Fibroblast of the aortic adventitia (primary cell): ENCODE measurements around a stretch of chr18.

GRCh38 chr18:78546396-78546831, 433.2 kb upstream of the SALL3 start:
- CAGE, long polyA plus RNA = no peak

DNA sequence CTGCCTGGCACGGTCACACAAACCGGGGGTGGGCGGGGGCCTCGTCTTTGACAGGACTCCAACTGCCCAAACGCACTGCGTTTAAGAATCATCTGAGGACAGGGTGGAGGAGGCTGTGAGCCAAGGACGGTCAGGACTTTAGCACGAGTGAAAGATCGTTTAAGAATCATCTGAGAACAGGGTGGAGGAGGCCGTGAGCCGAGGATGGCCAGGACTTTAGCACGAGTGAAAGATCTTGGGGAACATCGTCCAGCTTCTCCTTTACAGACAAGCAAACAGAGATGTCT, 245.2 kb upstream of the SALL3 start:
- CAGE, long polyA plus RNA = no peak

DNA sequence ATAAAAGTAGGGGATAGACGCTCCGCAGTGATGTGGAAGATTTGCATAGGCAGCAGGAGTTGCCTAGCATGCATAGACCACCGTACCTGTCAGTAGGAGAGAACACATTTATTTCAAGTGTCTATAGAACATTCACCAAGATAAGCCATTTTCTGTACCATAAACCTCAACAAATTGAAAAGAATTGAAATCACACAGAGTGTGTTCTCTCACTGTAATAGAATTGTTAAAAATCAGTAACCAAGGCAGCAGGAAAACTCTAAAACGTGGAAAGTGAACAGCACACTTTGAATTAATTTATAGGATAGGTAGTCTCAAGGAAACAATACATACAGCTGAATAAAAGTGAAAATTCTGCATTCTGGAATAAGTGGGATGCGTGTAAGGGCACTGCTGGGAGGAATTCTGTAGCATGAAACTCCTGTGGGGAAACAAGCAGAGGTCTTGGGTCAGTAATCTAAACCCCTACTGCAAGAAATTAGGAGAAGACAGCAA, 78.1 kb downstream of the ATP9B start:
- CAGE, long polyA plus RNA = no peak

GRCh38 chr18:79343612-79344489, 51.9 kb upstream of the NFATC1 start:
- CAGE, long polyA plus RNA = no peak

GRCh38 chr18:79396677-79396983, 900 bp downstream of the NFATC1 start:
- CAGE, long polyA plus RNA = no peak

- CAGE, long polyA plus RNA = no peak
These were observed 7.9 kb downstream of the NFATC1 start for GRCh38 chr18:79403125-79404494.

- CAGE, long polyA plus RNA = no peak
These were observed 40.1 kb downstream of the NFATC1 start for GRCh38 chr18:79435870-79436290.

- CAGE, long polyA plus RNA = no peak
These were observed 62.7 kb downstream of the NFATC1 start for GRCh38 chr18:79458312-79458942.

- CAGE, long polyA plus RNA = no peak
These were observed 69.6 kb downstream of the NFATC1 start for GRCh38 chr18:79464871-79466183.

- CAGE, long polyA plus RNA = no peak
These were observed 90.1 kb downstream of the NFATC1 start for GRCh38 chr18:79485788-79486358.

DNA sequence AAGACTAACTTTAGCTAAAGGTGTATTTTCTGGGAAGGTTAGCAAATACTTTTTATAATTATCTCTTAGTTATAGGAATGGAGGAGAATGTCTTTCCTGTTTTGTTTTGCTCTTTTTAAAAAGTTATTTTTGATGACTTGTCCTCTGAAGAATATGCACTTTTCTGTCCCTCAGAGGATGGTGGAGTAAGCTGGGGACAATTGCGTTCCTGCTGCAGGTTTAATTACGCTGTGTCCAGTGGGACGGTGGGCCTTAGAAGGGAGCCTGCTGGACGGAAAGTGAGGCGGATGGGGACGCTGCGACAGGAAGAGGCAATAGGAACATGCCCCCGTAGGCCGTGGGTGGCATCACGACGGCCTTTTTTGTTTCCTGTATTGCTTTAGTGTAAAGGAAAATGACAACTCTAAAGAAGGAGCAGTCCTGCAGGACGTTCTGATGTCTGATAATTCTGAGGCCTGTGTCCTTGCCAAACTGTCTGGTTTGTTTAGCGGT, 121.5 kb downstream of the NFATC1 start:
- CAGE, long polyA plus RNA = no peak

DNA sequence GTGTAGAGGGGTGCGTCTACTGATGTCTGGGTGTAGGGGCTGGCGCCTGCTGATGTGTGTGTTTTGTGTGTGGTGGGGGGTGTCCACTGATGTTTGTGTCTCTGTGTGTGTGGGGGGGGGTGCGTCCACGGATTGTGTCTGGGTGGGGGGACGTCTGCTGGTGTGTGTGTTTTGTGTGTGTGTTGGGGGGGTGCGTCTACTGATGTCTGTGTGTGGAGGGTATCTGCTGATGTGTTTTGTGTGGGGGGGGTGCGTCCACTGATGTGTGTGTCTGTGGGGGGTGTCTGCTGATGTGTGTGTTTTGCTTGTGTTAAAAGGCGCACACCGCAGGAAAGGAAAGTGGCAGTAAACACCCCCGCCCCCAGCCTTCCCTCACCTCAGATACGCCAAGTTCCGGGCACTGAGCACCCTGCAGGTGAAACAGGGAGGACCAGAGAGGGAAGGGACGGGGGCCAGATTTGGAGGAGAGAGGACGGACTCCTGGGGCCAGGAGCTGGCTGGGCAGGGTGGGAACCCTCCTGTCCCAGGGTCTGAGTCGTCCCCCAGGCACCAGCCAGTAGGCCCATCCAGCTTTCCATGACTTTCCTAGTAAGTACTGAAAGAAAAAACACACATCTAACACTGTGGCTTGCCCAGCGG, 126.7 kb downstream of the NFATC1 start:
- CAGE, long polyA plus RNA = no peak

- CAGE, long polyA plus RNA = no peak
These were observed 13.0 kb downstream of the CTDP1 start for GRCh38 chr18:79692597-79693035.

DNA sequence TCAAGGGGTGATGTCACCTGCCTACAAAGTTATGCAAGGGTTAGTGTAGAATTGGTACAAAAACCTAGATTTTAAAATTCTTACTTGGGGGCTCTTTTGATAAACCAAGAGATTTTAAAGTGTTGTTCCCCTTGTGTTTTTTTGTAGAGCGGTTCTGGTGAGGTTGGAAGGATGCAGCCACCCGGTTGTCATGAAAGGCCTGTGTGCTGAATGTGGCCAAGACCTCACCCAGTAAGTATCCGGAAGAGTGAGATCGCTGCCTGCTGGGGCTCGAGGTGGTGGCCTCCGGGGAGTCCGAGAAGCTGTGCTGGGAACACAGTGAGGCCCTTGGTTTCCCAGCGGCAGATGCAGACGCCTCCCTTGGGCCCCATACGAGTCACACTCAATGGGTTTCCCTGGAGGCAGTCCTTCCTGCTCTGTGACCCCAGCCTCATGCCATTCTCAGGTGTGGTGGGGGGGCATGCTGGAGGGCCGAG, 15.5 kb downstream of the CTDP1 start:
- CAGE, long polyA plus RNA = no peak

GRCh38 chr18:79787927-79788426, 9.8 kb upstream of the KCNG2 start:
- CAGE, long polyA plus RNA = no peak

GRCh38 chr18:79902327-79903523, 48.7 kb downstream of the SLC66A2 start:
- CAGE, long polyA plus RNA = no peak

GRCh38 chr18:79942960-79943786, 8.3 kb downstream of the SLC66A2 start:
- CAGE, long polyA plus RNA = no peak

DNA sequence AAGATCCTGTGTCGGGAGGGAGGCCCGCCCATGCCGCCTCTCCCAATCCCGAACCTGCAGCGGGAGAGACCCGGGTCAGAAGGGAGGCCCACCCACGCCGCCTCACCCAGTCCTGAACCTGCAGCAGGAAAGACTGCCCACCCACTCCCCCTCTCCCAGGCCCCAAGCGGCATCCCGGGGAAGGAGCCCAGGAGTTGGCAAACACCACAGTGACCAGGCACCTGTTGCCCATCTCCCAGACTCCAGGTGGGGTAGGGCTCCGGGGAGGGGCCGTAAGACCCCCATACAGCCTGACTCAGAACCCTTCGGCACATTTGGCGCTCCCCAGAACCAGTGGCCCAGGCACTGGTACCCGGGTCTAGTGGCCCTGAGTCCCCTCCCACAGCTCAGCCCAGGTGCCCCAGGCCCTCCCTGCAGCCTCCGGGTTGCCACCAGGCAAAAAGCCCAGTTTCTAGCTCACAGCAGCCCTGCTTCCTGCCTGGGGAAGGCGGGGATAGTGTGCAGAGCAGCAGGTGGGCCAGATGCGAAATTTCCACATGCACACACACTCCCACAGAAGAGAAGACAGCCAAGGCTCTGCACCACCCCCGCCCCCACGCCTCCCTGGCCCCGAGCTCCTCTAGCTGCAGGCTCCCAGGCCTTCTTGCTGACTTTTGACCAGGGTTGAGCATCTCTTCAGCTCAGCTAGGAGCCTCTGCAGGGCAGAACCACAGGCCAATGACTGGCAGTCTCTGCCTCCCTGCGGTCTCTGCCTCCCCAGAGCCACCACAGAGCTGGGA, 7.5 kb downstream of the SLC66A2 start:
- CAGE, long polyA plus RNA = no peak